Vermiform appendix (tissue), 1 donor: ENCODE measurements around a stretch of chr22.

GRCh38 chr22:36977764-36978447, 29.7 kb downstream of the TEX33 start:
- PRO-cap = unidirectional peak, minus-strand start at chr22:36978111; unidirectional peak, minus-strand start at chr22:36978138

DNA sequence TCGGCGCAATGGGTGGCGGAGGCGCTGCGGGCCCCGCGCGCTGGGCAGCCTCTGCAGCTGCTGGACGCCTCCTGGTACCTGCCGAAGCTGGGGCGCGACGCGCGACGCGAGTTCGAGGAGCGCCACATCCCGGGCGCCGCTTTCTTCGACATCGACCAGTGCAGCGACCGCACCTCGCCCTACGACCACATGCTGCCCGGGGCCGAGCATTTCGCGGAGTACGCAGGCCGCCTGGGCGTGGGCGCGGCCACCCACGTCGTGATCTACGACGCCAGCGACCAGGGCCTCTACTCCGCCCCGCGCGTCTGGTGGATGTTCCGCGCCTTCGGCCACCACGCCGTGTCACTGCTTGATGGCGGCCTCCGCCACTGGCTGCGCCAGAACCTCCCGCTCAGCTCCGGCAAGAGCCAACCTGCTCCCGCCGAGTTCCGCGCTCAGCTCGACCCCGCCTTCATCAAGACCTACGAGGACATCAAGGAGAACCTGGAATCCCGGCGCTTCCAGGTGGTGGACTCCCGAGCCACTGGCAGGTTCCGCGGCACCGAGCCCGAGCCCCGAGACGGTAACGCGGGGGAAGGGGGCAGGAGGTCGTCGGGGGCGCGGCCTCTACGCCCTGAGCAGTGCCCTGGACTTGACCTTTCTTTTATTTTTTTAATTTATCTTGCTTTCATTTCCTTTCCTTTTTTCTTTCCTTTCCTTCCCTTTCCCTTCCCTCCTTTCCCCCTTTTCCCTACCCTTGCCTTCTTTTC, 4.9 kb downstream of the MPST start:
- PRO-cap = bidirectional peak, plus-strand start at position 315 of the sequence, minus-strand start at position 157 of the sequence

GRCh38 chr22:37126233-37126604, 16.7 kb upstream of the TMPRSS6 start:
- PRO-cap = no peak

DNA sequence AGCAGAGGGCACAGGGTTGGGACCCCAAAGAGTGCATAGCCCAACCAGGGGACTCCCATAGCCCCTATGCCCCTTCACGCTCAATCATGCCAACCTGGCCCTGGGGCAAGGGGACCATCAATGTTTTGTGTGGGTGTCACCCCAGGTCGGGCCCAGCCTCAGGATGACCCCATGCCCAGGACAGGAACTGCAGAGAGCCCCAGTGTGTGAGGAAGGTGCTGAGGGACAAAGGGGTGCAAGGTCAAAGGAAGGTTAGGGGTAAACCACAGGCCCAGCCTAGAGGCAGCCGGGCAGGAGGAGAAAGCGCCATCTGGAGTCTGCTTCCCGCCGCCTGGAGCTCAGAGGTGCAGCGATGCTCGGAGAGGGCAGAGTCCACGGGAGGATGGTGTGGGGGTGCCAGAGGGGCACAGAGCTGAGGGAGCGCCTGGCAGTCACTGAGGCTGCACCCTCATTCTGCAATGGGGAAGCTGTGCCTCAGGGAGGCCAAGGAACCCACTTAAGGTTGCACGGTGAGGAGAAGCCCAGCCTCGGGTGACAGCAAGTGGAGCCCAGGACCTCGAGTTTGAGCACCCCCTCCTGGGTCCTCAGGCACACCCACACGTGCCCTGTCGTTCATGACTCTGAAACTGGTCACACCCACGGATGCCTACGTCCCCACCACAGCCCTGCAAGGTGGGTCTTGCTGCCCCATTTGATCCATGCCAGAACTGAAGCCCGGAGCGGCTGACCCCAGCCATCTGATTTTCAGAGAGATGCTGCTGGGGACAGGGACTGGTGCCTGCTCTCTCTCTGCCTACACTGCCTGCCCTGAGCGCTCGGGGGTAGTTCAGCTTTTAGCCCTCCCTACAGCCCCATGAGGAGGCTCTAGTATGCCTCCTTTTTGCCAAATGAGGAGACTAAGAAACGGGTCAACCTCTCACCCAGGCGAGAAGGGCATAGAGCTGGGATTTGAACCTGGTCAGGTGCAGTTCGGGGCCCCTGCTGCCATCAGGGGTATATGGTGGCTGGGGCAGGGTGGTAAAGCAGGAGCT, 1.6 kb downstream of the IL2RB start:
- PRO-cap = unidirectional peak, plus-strand start at position 341 of the sequence; bidirectional peak, plus-strand start at position 633 of the sequence, minus-strand start at position 533 of the sequence

DNA sequence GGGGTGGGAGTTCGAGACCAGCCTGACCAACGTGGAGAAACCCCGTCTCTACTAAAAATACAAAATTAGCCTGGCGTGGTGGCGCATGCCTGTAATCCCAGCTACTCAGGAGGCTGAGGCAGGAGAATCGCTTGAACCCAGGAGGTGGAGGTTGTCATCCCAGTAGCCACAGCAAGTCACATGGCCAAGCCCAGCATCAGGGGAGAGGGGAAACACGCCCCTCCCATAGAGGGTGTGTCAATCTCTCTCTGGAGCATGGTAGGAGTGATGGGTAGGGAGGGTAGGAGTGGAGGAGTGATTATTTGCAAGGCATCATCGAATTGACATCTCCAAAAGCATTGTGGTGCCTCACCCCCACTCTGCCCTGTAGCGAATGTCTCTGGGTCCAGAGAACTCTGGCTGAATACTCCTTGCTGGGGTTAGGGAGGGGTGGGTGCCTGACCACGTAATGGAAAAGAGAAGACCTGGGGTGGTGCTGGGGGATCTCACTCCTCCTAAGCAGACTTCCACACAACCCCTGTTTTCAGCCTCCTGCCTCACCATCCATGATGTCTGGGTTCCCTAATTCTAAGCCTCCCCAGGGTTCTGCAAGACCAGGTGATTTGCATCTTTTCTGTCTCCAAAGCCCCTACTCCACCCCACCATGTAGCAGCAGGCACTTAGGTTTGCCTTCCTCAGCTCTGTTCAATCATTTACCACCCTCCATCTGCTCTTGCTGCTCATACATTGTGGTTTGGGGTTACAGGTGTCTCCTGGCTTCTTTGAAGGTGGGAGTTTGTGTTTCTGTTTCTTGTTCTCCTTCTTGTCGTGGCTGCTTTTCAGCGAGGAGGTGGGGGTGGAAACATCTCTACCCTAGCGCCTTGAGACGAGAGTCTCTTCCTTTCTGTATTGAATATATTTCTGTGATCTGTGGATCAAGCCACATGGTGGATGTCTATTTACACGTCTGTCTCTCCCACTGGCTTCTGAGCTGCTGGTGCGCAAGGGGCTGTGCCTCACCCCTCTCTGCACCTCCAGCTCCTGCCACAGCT, 6.4 kb upstream of the SSTR3 start:
- PRO-cap = bidirectional peak, plus-strand start at position 903 of the sequence, minus-strand start at position 686 of the sequence

DNA sequence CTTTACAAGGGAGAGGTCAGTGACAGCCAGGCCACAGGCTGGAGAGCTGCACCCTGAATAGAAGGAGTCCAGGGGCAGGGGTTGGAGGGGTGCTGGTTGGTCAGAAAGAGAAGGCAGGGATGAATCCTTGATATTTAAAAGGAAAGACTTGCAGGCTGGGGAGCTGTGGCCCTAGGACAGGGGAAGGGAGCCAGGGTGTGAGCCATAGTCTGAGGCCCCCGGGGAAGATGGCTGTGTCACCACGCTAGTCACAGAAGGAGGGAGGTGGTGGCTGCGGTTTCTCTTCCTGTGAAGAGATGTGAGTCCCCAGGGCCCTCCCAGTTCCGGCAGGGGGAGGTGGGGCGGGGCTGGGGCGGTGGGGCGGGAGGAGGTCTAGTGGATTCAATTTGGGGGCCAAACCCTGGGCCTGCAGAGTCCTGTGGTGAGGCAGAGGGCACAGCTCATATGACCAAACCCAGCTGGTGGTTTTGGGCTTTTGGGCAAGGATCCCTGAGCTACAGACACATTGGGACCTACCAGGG, 14.1 kb downstream of the RAC2 start:
- PRO-cap = bidirectional peak, plus-strand start at position 411 of the sequence, minus-strand start at position 229 of the sequence

DNA sequence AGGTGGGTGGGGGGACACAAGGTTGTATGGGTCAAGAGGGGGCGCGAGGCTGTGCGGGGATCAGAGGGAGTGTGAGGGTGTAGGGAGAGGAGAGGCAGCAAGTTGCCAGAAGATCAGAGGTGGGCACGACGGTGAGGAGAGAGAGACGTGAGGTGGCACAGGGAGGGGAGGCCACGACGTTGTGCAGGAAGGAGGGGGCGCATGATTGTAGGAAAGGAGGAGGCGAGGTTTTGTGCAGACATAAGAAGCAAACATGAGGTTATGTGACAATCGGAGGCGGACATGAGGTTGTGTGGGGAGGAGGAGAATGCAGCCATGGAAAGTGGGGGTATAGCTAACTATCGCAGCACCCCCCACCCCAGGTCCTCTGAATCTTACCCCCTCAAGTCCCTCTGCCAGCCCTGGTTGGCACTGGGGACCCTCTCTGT, 12.7 kb downstream of the RAC2 start:
- PRO-cap = no peak

GRCh38 chr22:37321189-37321737, 39.0 kb downstream of the CYTH4 start:
- PRO-cap = no peak

- PRO-cap = no peak
Observed at GRCh38 chr22:37510012-37510586, 9.1 kb downstream of the CARD10 start.

- PRO-cap = no peak
Observed at GRCh38 chr22:37515903-37516531, 3.2 kb downstream of the CARD10 start.

DNA sequence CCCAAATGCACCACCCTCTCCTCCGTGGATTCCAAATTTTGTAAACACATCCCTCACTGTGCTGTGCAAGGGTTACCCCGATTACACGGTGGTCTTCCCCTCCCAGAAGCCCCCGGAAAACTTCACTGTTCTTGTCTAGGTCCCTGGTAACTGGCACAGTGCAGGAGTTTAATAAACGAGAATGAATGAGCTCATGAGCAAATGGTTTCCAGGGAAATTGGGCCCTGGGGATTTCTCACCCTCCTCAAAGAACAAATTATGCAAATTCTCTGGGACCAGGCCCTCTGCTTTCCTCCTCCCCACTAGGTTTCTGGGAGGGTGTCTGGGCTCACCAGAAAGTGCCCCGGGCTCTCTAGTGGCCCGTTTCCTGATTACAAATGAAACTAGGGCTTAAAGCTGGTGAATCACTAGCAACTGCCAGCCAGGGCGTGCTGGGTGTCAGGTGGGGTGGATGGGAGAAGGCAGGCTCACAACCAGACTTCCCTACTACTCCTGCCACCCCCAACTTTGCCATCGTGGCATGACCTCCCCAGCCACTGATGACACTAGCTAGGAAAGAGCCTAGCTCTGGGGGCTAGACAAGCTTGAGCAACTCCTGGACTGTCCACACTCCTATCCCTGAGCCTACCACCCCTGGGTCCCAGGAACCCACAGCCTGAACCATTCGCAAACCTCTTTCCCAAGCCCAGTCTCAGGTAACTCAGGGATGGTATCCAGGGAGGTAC, 18.4 kb upstream of the CDC42EP1 start:
- PRO-cap = bidirectional peak, plus-strand start at position 420 of the sequence, minus-strand start at position 379 of the sequence

- PRO-cap = unidirectional peak, minus-strand start at chr22:37609449
Observed at GRCh38 chr22:37609290-37610556, 1.1 kb downstream of the GGA1 start.

DNA sequence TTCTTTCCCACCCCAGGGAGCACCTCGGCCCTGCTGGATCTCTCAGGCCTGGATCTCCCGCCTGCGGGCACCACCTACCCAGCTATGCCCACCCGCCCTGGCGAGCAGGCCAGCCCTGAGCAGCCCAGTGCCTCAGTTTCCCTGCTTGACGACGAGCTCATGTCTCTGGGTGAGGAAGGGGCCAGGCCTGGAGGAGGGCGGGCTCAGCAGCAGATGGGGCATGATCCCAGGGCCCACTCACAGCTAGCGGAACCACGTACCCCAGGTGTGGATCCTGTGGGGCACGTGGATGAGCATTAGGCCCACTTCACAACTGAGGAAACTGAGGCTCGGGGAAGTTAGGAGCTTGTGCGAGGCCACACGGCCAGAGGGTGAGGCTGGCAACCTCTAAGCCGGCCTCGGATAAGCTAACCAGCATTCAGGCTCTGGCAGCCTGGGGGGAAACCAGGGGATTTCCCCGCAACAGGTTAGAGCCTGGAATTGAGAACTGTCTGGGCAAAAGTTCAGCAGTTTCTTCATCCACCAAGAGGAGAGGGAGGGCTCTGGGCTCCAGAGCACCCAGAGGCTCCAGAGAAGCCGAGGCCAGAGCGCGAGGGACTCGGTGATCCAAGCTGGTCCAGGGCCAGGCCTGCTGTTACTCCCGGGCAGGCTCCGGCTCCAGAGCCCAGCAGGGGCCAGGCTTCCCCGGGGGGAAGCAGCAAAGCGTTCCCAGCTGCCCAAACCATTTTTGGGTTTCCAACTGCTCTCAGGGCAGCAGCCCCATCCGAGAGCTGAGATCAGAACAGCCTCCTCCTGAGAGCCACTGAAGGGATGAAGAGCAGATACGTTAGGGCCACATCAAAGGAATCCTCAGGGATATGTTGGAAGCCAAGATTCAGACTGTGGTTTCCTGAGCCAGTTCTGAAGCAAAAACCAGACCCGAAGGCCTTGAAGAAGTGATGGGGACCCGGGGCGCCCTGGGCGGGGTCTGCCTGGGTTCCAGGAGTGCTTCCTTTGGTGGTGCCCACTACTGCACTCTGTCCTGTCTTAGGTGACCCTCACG, 13.4 kb upstream of the SH3BP1 start:
- PRO-cap = no peak

DNA sequence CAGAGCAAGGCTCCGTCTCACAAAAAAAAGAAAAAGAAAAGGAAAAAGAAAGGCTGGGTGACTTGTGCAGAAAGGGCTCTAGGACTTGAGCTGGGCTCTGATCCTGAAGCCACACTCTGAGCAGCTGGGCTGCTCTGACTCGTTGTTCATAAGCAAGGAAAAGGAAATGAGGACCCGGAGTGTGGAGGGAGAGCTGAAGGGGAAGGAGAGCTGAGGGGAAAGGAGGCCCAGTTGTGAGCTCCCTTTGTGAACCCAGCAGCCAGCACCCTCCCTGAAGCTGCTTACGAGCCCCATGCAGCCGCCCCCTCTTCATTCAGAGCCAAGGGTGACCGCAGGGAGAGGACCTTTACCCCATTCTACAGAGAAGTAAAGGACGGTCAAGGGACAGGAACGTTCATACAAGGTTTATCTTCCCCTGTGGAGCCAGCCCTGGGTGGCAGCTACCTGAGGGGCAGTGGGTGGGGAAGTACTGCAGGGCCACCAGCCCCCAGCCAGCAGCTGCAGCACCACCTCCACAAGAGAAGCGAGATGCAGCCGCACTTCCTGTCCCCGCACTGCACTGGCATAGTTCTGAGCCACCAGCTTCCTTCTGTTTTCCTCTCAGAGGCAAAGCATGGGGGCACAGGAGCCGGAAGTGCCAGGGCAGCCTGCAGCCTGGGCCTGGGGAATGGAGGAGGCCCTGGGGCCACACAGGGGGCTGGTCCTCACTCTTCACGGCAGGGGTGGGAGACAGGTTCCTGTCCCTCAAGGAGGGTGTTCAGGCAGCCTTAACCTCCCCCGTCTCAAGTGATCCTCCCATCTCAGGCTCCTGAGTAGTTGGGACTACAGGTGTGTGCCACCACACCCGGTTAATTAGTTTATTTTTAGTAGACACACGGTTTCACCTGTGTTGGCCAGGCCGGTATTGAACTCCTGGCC, 12.1 kb upstream of the SH3BP1 start:
- PRO-cap = unidirectional peak, plus-strand start at position 177 of the sequence

GRCh38 chr22:37649852-37650941, 8.3 kb upstream of the PDXP start:
- PRO-cap = no peak

DNA sequence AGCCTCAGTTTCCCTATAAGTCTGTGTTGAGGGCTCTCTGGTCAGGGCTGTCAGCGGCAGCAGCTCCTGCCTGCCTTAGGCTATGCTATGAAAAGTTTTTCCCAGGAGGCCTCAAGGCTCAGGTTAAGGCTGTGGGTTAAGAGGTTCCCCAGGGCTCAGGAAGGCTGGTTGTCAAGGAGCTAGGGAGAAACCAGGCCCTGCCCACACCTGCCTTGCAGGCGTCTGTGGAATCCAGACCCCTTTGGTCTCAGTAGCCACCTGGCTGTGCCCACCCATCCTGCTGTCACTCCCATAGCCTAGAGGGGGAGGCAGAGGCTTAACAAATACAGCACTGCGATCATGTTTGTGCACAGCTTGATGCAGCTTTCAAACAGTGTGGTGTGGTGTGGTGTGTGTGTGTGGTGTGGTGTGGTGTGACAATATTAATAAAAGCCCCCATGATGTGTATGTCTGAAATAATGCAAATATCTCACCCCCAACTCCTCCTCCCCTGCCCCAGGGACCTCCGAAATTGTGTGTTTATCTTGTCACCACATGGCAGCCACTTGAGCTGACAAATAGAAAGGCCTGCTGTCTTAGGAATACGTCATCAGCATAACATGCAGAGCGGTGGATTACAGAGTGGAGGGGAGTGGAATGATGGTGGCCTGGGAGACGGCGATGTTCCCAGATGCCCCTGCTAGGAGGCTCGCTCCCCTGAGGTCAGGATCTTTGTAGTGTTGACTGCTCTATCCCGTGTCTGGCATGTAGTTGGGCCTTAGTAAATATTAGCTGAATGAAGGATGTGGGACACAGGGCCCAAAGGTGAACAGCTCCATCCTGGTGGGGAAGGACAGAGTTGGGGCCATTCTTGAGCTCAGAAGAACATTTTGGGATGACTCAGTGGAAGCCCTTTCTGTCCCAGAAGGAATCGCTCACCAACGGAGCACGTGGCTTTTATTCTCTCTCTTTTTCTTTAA, 2.7 kb downstream of the PDXP start:
- PRO-cap = unidirectional peak, plus-strand start at position 619 of the sequence

GRCh38 chr22:37686807-37687223, 672 bp downstream of the NOL12 start:
- PRO-cap = no peak

DNA sequence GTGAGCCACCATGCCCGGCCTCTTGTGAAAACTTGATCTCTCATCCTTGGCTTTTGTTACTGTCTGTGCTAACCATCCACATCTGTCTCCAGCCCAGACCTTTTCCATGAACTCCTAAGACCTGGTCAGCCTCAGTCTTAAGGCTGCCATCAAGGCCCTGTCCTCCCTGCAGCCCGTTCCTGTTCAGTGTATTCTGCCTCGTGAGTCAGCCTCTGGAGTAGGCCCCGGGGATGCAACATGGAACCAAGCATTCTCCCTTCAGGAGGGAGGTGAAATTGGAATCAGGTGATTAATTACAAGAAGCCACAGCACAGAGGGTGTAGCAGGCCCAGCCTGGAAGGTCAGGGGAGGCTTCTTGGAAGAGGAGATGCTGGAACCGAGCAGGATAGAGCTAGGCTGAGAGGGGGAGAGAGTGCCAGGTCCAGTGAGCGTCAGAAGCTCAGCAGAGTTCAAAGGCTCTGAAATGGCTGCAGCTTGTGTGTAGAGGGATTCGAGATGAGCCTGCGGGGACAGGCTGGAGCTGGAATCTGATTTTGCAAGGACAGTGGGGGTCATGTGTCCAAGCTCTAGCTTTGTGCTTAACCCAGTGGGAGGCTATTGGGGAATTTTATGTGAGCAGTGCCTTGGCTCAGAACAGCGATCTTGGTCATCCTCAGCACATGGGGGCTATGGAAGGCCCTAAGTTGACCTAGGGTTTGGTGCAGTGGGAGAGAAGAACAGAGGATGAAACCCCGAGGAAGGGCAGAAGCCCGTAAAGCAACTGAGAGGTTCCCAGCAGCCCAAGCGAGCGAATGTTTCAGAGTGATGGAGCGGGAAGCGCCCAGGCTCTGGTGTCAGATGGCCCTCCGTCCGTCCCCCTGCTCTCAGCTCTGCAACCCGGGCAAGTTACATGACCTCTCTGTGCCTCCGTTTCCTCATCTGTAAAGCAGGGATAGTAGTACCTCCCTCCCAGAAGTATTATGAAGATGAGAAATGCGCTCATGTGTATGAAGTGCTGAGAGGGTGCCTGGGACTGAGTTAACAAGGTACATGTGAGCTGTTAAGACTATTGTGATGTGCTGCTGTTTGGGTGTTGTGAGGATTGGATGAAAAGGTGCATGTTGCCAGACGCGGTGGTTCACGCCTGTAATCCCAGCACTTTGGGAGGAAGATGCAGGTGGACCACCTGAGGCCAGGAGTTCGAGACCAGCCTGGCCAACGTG, 25.3 kb upstream of the H1-0 start:
- PRO-cap = no peak

- PRO-cap = no peak
Observed at GRCh38 chr22:37816599-37816960, 6.6 kb upstream of the GALR3 start.

- PRO-cap = no peak
Observed at GRCh38 chr22:37906745-37907019, 585 bp downstream of the MICALL1 start.